ENCODE data around the genes UGT3A1, NADK2 and LIFR.

DNA sequence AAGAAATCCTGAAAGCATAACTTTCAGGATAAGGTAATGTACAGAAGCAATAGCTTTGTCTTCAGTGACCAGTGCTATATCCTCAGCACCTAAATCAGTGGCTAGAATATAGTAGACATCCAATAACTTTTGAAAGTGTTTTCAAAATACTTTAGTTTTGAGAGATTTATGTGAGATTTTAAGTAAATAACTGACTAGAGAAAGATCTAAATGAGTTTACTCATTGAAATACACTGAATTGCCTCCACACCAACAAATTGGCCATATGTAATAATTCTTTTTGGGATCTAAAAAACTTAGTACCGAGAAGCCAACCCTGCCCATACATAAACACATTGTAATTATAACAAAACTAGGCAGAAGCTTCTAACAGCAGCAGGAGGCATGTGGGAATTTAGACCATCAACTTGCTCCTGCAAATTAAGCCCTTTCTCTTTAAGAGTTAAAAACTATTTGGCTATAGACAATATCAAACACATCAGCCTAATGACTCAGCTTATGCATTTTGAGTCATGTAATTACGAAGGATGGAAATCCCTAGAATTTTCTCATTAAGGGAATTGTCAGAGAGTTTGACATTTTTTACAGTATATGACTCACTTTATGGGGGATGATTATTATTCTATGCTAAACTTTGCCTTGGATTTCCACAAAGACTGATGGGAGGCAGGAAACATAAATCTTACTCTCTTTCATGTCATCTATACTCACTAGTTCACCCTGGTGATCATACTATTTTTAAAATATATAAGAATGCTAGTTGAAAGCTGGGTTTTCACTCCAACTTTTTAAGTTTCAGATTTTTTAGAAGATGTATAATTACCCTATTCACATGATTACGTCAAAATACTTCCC is 976 bp downstream of the IL7R start:
- PRO-cap, result no peak
- RRBS, result no CpG with 5 or more reads among the region's 3 CpGs

DNA sequence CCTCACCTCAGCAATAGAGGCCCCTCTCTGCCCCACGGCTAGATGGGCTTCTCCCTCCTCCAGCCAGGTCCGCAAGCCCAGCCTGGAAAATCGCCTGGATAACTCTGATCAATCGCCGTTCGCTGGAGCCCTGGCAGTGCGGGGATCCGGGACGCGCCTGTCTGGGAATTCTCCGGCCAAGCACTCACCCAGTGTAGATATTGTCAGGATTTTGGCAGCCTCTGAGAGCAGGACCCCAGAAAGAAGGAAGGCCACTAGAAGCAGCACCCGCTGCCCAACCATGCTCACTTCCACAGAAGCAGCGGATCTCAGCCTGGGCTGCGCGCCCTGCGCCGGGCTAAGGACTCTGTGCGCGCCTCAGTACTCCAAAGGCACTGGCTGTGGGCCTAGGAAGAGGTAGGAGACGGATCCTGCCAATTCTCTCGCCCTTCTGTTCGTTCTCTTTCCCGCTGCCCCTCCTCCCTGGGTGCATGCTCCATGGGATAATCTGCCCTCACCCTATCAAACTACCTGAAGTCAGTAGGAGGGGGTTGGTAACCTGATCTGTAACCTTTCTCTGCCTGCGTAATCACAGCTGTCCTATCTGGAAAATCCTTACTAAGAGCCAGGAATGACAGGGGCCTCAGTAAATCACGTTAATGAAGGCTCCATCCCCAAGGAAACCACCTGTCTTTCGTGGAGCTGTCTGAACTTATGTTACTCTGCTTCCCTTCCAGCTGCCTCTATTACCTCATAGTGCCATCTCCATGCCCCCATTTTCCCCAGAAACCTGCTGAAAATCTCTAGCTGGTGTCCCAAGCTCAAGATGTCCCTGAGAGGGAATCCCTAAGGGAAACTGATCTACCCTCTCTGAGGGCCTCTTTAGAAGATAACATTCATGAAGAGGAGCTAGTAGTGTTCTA is at the start of gene UGT3A1:
TSS of gene UGT3A1 (minus strand) at position 432 of the 902 bp plus-strand sequence.
- PRO-cap, result no peak
- RRBS, result 12% methylated on average over 5 of the region's 26 CpGs

- PRO-cap, result no peak
- RRBS, result no CpG with 5 or more reads among the region's 6 CpGs
Measured at GRCh38 chr5:36027023-36027404, 35.8 kb upstream of the UGT3A1 start.

GRCh38 chr5:36241726-36242649 is at the start of gene NADK2:
Gene NADK2, minus strand, starts transcription at chr5:36241925.
- PRO-cap, result bidirectional peak, plus-strand start at chr5:36241985, minus-strand start at chr5:36241885; bidirectional peak, plus-strand start at chr5:36242338, minus-strand start at chr5:36242154
- RRBS, result 1% methylated on average over 33 of the region's 89 CpGs

DNA sequence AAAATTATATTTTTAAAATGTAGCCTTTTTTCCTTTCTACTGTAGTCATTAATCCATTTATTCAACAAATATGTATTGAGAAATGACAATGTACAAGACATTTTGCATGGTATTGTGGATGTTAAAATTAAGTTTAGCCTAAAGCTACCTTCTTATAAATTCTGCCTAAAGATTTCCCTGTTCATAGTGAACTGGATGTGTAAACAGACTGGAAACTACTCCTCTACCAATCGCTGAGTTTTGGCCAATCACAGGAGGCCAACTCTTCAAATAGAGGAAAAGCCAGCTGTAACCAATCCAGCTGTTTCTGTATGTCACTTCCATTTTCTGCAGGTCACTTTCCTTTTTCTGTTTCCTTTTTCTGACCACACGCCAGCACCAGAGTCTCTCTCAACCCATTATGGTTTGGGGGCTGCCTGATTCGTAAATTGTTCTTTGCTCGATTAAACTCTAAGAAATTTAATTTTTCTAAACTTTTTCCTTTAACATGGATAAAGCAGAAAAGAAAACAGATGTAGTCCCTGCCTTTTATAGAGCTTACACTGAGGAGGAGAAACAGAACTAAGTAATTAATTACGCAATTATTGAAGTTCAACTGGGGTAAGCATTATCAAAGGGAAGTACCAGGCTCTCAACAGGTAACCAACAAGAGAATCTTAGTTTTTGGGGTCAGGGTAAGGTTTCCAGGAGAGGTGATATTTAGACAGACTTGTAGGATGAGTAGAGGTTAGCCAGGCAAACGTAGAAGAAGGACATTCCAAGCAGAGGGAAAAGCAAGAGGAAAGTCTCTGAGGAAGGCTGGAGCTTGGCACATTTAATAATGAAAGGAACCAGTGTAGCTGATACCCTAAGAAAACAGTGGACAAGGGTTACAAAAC is 27.7 kb downstream of the RANBP3L start:
- PRO-cap, result no peak
- RRBS, result no CpG with 5 or more reads among the region's 6 CpGs

GRCh38 chr5:36305358-36306069 is 3.8 kb upstream of the RANBP3L start:
- PRO-cap, result no peak
- RRBS, result no CpG with 5 or more reads among the region's 4 CpGs

- PRO-cap, result no peak
- RRBS, result no CpG with 5 or more reads among the region's 3 CpGs
Measured at GRCh38 chr5:36723831-36724354, 117.5 kb downstream of the SLC1A3 start.

GRCh38 chr5:36887459-36888035 is 11.0 kb downstream of the NIPBL start:
- PRO-cap, result no peak
- RRBS, result no CpG with 5 or more reads among the region's 2 CpGs

DNA sequence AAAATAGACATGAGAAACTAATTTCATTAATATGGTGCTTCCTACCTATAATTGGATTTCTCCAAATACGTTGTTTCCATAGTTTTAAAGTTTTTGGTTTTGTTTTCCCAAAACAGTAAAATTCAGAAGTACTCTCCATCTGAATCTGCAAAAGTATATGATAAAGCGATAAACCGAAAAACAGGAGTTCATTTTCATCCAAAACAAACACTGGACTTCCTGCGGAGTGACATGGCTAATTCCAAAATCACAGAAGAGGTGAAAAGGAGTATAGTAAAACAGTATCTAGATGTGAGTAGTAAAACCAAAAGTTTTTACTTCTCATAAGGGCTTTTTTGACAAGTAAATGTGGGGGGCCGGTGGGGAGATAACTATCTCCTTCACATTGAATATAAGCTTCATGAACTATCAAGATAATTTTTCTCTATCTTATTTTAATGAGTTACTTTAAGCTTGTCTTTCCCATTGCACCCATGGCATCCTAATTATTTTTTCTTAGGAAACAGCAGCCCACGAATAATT is 184.2 kb downstream of the NIPBL start:
- PRO-cap, result no peak
- RRBS, result no CpG with 5 or more reads among the region's 6 CpGs

GRCh38 chr5:37197584-37197922 is 51.6 kb downstream of the CPLANE1 start:
- PRO-cap, result no peak
- RRBS, result no CpG with 5 or more reads among the region's 1 CpG

GRCh38 chr5:37425082-37425712 is 46.1 kb downstream of the WDR70 start:
- PRO-cap, result no peak
- RRBS, result no CpG with 5 or more reads among the region's 5 CpGs

DNA sequence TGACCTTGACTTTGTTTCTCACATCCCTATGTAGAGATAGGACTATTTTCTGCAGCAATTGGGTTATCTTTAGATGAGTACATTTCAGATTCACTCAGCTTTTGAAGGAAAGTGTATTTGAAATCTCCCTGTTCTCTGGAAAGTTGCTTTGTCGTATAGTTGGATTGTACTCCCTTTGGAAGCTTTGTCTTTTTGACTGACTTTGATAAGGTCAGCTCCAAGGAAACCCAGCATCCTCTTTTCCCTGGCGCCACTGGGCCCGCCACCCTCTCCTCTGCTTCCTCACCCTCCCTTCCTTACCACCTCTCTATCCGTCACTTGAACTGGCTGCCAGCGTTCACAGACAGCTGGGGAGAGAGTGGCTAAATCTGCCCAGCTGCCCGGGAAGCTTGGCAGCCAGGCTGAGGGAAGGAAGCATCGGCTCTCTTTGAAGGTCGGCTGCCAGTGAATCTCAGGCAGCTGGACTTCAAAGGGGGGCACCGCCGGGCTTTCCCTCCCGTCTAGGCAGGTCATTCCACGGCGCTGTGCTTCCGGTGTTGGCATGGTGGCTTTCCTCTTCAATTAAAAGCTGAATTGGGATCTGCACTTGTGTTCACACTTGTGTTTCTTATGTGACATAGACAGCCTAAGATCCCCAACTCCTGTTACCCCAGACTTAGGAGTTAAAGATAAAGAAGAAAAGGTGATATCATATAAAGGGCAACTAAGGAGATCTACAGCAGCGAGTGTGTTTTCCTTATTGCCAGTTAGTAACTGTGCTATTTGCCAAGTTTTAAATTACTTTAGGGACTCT is 174.0 kb downstream of the GDNF start:
- PRO-cap, result no peak
- RRBS, result 54% methylated on average over 7 of the region's 15 CpGs

- PRO-cap, result no peak
- RRBS, result 8% methylated on average over 5 of the region's 44 CpGs
Measured at GRCh38 chr5:37838128-37838880, 1.5 kb downstream of the GDNF start.

DNA sequence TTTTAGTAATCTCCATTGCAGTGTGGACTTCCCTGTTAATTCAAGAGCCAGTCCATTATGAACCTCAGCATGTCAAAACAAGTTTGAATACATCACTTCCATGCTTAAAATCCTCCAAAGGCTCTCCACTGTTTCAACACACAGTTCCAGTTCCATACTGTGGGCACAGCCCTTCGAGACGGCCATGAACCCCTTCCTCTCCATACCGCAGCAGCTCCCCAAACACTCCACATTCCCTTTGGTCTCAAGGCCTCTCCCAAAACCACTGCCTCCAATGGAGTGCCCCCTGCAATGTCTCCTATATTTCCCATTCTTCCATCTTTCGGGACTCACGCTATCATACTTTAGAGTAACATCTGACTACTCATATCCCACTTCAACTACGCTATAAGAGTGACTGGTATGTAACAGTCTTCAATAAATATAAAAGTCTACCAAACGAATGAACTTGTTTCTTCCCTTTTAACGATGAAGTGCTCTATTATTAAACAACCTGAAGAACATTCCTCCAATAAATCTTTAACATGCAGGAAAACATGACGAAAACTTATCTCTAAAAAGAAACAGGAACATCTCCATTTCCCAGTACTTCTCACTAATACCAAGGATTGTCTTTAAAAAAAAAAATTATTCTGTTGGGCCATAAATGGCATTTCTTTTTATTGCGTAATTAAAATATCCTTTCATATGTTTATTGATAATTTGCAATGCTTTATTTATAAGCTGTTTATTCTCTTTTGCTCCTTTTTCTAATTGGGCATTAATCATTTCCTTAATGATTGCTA is 19.2 kb downstream of the LIFR start:
- PRO-cap, result no peak
- RRBS, result no CpG with 5 or more reads among the region's 10 CpGs

DNA sequence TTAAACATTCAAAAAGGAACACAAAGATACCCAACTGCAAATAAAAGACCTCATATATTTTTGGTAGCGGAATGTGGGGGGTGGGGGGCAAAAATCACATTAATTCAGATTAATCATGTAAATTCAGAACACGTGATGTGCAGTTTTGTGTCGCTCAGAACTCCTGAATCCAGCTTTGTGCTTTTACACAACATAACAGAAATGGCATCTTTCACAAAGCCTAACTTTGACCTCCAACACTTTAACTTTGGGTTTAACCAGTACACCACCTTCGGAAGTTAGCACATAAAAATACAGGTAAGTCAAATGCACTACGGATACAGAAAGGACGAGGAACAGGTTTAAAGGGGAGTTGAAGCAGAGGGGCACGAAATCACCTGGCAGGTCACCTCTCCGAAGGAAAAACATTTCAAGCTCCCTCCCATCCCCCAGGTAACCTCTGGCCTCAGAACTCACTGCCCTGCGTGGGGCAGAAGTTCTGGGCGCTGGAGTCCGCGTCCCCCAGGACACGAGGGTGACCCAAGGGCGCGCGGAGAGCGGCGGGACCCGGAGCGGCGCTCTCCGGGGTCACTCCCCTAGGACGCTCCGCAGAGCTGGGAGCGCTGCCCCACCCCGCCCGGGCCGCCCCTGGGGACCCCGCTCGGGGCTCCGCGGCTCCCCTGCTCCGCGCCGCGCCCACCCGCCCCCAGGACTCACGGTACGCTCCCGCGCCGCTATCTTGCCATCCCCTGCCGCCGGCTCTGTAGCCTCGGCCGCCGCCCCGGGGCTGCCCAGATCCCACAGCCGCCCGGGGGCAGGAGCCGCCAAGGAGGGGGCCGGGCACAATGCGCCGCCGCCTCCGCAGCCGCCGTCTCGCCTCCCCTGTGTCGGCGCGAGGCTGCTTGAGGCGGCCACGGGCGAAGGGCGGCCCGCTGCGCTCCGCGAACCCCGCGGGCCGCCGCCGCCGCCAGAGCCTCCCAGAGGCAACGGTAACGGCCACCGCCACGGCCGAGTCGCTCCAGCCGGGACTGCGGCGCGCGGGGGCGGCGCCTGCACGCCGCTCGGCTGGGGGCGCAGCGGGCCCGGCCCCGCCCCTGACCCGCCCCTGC is at the start of gene LIFR:
TSS of gene LIFR (minus strand) at position 1,009 of the 1,088 bp plus-strand sequence.
- PRO-cap, result unidirectional peak, plus-strand start at position 455 of the sequence; bidirectional peak, plus-strand start outside the sequence, minus-strand start at position 1,009 of the sequence
- RRBS, result 2% methylated on average over 29 of the region's 97 CpGs

DNA sequence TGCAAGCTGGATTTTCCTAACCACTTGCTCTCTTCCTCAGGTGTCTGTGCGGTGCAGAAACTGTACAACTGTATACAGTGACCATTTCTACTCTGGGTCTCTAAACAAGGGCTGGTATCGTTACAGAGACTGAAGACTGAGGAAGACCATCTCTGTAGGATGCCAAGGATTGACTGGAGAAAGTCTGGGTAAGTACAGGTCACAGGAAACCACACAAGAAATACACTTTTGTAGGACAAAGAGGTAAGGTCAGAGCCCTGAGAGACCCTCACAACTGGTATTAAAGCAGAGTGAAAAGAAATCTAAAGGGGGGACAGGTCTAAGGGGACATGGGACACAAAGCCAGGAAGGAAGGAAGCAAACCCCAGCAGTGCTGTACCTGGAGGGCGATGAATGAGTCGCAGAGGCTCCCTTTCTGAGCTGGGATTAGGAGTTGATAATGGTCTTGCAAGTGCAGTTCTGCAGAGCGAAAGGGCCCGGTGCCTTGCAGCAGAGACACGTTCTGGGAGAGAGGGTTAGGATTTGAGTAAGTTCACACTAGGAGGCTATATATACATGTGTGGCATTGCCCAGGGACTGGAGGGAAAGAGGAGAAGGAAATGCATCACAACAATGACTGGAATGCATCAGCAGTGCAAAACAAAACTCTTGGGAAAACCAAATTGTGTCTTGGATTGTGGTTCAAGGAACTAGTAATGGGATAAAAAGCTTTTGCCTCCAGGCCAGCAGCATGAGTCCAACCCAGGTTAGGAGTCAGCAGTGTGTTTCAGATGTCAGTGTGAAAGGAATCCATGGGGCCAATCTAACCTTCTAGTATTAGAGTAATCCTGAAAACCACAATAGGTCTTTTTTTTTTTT is 38.7 kb upstream of the LIFR start:
- PRO-cap, result no peak
- RRBS, result no CpG with 5 or more reads among the region's 7 CpGs

DNA sequence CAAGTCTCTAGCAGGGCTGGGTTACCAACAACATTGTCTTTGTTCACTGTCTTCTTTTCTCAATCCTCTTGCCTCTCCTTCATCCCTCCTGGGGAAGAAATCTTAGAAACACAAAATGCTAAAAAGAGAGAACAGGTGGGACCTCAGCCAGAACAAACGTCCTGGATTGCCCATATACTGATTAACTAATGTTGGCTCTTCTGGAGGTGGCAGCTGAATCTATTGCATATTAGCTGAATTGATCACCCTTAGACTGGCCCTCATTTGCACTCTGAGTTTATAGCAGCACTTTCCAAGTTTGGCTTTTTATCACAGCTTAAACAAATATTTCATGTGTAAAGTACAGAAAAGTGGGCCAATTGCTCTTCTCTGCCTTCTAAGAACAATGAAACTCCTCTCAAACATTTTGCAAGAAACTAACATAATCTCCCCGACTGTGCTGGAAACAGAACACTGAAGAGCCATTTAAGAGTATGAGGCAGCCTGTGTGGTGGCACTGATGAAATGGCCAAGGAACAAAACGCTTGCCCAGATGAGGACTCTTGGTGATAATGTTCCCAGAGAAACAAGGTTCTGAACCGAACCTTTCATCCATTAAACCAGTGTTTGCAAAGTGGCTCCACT is 83.0 kb upstream of the LIFR start:
- PRO-cap, result no peak
- RRBS, result no CpG with 5 or more reads among the region's 4 CpGs

GRCh38 chr5:38843564-38844249 is 2.1 kb upstream of the OSMR start:
- PRO-cap, result no peak
- RRBS, result no CpG with 5 or more reads among the region's 4 CpGs

DNA sequence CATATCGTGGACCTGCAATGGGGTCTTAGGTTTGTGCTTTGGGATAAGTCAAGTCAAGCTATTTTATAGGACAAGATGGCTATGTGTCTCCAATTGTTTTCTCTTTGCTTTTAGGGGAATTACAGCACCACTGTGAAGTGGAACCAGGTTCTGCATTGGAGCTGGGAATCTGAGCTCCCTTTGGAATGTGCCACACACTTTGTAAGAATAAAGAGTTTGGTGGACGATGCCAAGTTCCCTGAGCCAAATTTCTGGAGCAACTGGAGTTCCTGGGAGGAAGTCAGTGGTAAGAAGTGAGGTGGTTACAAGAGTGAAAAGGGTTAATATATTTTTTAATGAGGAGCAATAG is 35.6 kb downstream of the OSMR start:
- PRO-cap, result no peak
- RRBS, result no CpG with 5 or more reads among the region's 2 CpGs

DNA sequence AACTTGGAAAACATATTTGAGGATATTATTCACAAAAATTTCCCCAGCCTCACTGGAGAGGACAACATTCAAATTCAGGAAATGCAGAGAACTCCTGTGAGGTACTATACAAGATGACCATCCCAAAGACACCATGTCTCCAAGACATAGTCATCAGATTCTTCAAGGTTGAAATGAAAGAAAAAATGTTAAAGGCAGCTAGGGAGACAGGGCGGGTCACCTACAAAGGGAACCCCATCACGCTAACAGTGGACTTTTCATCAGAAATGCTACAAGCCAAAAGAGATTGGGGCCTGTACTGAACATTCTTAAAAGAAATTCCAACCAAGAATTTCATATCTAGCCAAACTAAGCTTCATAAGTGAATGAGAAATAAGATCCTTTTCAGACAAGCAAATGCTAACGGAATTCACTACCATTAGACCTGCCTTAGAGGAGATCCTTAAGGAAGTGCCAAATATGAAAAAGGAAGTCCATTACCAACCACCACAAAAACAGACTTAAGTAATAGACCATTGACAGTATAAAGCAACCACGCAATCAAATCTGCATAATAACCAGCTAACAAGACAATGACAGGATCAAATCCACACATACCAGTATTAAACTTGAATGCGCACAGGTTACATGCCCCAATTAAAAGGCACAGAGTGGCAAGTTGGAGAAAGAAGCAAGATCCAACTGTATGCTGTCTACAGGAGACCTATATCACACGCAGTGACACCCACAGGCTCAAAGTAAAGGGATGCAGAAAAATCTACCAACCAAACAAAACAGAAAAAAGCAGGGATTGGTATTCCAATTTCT is 63.7 kb downstream of the OSMR start:
- PRO-cap, result no peak
- RRBS, result no CpG with 5 or more reads among the region's 6 CpGs